Ovary (tissue), 7 donors: ENCODE measurements around a stretch of chr12.

GRCh38 chr12:52941881-52942435, 7.0 kb upstream of the KRT18 start:
- PRO-cap, 7 experiments: no peak in any of the 7 experiments
- RAMPAGE, long total RNA, 2 experiments: no peak in any of the 2 experiments

- PRO-cap, 7 experiments: no peak in any of the 7 experiments
- RAMPAGE, long total RNA, 2 experiments: no peak in any of the 2 experiments
Measured at GRCh38 chr12:52950566-52950948, 1.6 kb downstream of the KRT18 start.

GRCh38 chr12:52980706-52981098, 25.6 kb upstream of the EIF4B start:
- PRO-cap, 7 experiments: no peak in any of the 7 experiments
- RAMPAGE, long total RNA, 2 experiments: no peak in any of the 2 experiments

GRCh38 chr12:53005202-53005691, 1.0 kb upstream of the EIF4B start:
- PRO-cap, 7 experiments: no peak in any of the 7 experiments
- RAMPAGE, long total RNA, 2 experiments: no peak in any of the 2 experiments

DNA sequence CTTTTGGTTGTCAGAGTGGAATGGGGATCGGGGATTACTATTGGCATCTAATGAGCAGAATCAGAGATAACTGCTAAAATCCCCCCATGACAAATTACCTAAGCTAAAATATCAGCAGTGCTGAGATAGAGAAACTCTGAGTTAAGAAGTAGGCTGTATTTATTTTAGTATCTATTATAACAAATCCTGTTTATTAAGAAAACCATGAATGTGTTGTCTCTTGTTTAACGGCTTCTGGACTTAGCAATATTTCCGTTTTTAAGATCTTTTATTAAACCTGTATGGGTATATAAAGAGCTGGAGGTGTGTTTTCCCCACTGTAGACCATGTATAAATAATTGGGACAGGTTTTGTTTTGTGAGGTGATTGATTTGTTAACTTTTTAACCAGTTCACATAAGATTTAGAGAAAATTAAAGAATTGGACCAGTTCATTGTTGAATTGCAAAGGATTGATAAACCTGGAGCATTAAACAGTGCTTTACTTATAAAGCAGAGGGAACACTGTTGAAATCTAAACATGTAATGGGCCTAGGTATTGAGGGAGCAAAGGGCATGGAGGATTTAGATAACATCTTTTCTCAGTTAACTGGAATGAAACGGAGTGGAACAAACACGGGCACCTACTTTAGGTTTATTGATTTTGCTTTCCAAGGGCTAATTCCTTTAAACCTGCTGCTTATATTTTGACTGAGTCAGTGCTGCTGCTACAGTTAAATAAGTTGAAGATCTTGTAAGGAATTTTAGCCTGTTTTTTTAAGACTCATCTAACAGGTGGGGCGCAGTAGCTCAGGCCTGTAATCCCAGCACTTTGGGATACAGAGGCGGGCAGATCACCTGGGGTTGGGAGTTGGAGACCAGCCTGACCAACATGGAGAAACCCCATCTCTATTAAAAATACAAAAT, 5.5 kb downstream of the EIF4B start:
- PRO-cap, 7 experiments: no peak in any of the 7 experiments
- RAMPAGE, long total RNA, 2 experiments: no peak in any of the 2 experiments

DNA sequence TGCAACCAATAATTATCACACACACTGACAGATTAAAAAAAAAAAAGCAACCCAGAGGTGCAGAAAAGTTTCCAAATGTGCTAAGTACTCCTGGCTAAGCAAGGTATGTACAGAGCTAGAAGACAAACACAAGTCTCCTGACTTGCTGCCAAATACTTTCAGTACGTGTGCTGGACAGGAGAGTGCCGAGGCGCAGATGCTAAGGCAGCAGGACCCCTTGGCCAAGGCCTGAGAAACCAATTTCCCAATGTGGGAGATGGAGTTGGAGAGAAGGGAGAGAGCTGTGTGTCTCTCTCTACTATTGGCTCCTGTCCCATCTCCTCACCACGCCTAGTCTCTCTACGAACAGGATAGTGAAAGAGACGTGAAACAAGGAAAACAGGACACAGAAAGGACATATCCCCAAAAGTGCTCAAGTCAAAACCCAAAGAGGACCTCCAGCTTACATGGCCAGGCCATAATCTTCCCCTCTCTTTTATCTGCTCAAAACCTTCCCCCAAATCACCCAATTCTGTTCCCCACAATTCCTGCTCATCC, 5.3 kb downstream of the SPRYD3 start:
- PRO-cap, 7 experiments: no peak in any of the 7 experiments
- RAMPAGE, long total RNA, 2 experiments: no peak in any of the 2 experiments

GRCh38 chr12:53115231-53115991, 12.1 kb downstream of the SOAT2 start:
- PRO-cap, 7 experiments: no peak in any of the 7 experiments
- RAMPAGE, long total RNA, 2 experiments: no peak in any of the 2 experiments

DNA sequence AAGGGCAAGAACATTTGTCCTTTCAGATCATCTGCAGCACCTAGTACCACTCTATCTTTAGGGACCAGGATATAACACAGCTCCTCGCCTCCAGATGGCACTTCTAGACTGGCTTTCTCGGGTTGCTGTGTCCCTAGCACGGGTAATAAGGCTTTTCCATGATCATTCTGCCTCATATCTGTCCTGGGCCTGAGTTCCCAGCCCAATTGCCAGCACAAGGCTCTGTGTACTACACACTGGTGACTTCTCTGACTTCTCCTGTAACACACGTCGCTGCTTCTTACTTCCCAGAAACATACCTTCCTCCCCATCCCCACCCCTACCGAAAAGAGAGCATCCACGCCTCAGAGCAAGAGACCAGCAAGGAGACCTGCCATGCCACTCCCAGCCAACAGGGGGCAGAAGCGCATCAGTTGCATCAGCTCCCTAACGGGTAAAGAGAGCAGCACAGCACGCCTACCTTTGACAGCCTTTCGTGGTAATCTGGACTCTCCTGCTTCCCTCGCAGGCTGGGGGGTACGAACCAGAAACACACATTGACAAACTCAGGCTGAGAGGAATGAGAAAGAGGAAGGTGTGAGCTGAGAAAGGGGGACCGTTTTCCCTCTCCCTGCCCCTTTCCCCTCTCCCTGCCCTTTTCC, 21.2 kb upstream of the ZNF740 start:
- PRO-cap, 7 experiments: no peak in any of the 7 experiments
- RAMPAGE, long total RNA, 2 experiments: no peak in any of the 2 experiments

DNA sequence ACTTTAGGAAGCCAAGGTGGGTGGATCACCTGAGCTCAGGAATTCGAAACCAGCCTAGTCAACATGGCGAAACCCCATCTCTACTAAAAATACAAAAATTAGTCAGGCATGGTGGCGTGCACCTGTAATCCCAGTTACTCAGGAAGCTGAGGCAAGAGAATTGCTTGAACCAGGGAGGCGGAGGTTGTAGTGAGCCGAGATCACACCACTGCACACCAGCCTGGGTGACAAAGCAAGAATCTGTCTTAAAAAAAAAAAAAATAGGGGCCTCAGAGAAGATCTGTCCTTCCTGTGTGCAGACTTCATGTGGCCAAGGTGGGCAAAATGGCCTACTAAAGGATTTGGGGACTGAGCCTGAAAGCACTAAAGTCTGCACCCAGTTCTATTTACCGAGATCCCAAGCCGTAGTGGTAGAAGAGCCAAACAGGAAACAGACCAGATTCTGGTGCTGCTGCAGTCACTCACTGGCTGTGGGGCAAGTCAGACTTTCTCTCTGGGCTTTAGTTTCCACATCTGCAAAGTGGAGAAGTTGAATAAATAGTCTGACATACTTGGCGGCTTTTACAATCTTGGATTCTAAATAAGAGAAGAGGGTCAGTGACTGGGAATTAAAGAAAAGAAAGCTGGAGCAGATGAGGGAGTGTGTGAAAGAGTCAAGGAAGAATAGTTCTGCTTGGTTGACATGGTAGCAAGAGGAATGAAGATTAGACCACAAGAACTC, 6.2 kb downstream of the ITGB7 start:
- PRO-cap, 7 experiments: no peak in any of the 7 experiments
- RAMPAGE, long total RNA, 2 experiments: no peak in any of the 2 experiments

DNA sequence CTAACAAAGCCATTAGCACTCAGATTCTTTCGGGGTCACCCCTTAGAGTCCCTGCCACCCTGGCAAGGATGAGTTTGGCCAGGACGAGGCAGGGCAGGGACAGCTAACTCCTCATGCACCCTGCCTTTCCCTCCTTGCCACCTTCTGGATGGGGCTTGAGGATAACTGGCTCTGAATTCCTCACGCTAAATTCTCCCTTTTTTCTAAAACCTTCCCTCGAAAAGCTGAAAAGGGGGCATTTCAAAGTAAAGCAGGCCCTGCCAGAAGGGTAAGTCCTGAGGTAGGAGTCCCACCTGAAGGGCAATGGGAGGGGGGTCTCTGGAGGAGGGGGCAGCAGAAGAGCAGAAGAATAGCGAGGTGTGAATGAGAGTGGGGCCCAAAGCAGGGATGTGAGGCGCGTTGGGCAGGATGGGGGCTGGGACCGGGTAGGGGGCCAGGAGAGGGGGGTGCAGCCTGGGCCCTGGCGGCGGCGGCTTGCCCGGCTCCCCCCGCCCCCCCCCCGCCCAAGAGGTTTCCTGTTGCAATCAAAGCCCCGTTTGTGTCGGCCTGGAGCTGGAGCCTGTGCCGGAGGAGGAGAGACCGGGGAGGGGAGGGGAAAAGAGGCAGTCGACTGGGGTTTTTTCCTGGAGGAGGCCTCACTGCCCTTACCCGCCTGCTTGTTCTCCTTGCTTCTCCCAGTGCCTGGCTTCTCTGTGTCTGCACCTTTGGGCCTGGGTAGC, 8.8 kb downstream of the RARG start:
- PRO-cap, 7 experiments: peak in 4 of 7 experiments; most common plus-strand start position 577 of the sequence (in 4); most common minus-strand start position 391 of the sequence (in 1)
- RAMPAGE, long total RNA, 2 experiments: no peak in any of the 2 experiments

DNA sequence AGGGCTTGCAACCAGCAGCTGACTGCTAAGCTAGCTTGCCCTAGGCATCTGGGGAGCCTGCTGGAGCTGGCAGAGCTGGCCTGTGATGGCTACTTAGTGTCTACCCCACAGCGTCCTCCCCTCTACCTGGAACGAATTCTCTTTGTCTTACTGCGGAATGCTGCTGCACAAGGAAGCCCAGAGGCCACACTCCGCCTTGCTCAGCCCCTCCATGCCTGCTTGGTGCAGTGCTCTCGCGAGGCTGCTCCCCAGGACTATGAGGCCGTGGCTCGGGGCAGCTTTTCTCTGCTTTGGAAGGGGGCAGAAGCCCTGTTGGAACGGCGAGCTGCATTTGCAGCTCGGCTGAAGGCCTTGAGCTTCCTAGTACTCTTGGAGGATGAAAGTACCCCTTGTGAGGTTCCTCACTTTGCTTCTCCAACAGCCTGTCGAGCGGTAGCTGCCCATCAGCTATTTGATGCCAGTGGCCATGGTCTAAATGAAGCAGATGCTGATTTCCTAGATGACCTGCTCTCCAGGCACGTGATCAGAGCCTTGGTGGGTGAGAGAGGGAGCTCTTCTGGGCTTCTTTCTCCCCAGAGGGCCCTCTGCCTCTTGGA, 1.1 kb downstream of the ESPL1 start:
- PRO-cap, 7 experiments: no peak in any of the 7 experiments
- RAMPAGE, long total RNA, 2 experiments: no peak in any of the 2 experiments

DNA sequence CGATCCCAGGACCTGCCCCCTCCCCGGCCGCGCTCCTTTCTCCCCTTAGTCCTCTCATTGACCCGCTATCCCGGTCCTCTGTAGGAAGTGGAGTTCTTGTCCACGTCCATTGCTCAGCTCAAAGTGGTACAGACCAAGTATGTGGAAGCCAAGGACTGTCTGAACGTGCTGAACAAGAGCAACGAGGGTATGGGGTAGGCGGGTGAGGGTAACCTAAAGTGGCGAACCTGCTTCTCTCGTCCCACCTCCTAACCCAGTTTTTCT, 345 bp downstream of the PFDN5 start:
- PRO-cap, 7 experiments: no peak in any of the 7 experiments
- RAMPAGE, long total RNA, 2 experiments: no peak in any of the 2 experiments

DNA sequence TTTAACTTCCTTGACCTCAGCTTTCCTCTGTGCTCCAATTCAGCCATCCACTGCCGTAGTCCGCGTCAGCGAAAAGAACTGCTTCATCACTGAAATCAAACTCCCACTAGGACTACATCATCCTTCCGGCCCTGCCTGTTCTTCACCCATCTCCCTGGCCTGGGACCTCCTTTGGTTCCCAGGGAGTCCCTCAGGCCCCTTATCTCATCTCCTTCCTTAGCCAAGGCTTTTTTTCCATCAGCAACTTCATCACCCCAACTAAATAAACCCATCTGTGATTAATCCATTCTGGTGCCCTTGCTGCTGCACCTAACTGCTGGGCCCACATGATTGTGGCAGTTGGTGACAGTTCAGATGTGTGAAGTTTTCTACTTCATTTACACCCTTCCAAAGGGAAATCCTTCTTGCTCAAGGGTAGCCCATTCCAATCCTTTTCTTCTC, 810 bp downstream of the MYG1 start:
- PRO-cap, 7 experiments: no peak in any of the 7 experiments
- RAMPAGE, long total RNA, 2 experiments: no peak in any of the 2 experiments

DNA sequence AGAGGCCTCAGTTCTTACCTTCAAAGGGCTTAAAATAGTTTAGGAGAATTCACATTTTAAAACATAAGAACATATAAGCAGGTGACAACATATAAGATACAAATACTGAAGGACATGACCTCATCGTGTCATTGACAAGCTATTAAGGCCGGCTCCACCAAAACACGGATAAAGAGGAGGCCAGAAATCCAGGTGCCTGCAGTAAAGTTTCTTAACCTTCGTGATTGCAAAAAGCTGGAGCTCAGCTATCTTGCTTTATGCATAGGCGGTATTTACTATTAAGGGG, 1.3 kb upstream of the SP1 start:
- PRO-cap, 7 experiments: no peak in any of the 7 experiments
- RAMPAGE, long total RNA, 2 experiments: no peak in any of the 2 experiments

GRCh38 chr12:53451568-53451869, 383 bp upstream of the PCBP2 start:
- PRO-cap, 7 experiments: peak in 7 of 7 experiments; most common minus-strand start chr12:53451834 (in 7)
- RAMPAGE, long total RNA, 2 experiments: no peak in any of the 2 experiments

GRCh38 chr12:53455175-53455747, 3.4 kb downstream of the PCBP2 start:
- PRO-cap, 7 experiments: no peak in any of the 7 experiments
- RAMPAGE, long total RNA, 2 experiments: no peak in any of the 2 experiments

DNA sequence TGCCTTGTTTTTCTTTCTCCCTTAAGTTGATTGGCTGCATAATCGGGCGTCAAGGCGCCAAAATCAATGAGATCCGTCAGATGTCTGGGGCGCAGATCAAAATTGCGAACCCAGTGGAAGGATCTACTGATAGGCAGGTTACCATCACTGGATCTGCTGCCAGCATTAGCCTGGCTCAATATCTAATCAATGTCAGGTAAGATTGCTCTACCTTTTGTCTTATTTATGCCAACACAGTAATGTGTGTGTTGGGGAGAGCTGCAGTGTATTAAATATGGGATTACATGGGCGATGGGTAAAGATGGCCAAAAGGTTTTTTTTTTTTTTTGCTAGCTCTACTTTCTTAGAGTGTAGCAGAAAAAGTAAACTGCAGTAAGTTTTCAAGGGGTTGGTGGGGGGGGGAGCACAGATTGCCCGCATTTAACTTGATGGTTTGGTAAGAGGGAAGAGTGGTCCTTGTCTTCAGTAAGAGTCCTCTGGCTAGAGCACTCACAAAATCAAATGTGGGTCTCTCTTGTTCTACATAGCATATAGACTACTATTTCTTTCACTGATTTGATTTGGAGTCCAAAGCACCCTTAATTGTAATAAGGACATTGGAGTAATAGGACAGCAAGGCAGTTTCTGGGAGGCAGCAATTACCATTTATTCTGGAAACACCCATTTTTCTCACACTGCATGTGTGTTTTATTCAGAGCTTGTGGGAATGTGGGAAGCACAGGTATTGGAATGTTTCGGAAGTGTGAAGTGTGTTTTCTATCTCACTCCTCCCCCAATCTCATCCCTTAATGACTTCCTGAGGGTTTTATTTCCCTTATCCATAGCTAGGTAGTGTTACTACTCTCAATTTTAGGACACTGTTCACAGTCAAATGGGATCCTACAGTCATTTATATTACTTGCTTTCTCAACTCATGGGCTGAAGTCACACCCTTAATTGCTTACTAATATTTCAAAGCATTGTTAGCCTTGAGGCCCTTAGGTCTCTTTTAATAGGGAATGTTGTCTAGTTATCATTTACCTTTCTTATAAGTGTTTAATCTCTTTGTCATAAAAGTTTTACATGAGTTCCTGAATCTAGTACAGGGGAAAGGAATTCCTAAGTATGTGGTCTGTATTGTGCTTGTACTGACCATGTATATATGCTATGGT, 20.1 kb downstream of the PCBP2 start:
- PRO-cap, 7 experiments: no peak in any of the 7 experiments
- RAMPAGE, long total RNA, 2 experiments: no peak in any of the 2 experiments

GRCh38 chr12:53561325-53562233, 54.3 kb upstream of the NPFF start:
- PRO-cap, 7 experiments: no peak in any of the 7 experiments
- RAMPAGE, long total RNA, 2 experiments: no peak in any of the 2 experiments

- PRO-cap, 7 experiments: no peak in any of the 7 experiments
- RAMPAGE, long total RNA, 2 experiments: no peak in any of the 2 experiments
Measured at GRCh38 chr12:53674838-53675367, 980 bp downstream of the ATP5MC2 start.

- PRO-cap, 7 experiments: no peak in any of the 7 experiments
- RAMPAGE, long total RNA, 2 experiments: no peak in any of the 2 experiments
Measured at GRCh38 chr12:53678570-53679134, 2.8 kb upstream of the ATP5MC2 start.